Metastatic Liver Carcinoma in the Adrenal Gland (tissue), 2 donors: ENCODE measurements around a stretch of chr12.

- PRO-cap, 2 experiments: no peak in any of the 2 experiments
Observed at GRCh38 chr12:115917135-115917514, 360.4 kb downstream of the MED13L start.

DNA sequence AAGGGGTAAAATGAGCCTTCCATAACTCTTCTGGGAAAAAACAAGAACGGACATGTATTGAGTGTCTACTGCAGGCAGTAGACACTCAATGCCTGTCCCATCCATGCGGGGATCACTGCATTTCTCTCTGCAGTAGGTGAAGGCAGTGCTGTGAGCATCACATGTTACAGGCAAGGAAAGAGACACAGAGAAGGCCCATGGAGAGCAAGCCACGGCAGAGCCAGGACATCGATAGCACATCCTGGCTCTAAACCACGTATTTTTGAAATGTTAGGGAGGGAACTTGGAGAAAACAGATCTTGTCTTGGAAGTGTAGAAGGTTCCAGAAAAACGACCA lies 328.4 kb downstream of the MED13L start:
- PRO-cap, 2 experiments: no peak in any of the 2 experiments

GRCh38 chr12:116064711-116065175 lies 212.8 kb downstream of the MED13L start:
- PRO-cap, 2 experiments: no peak in any of the 2 experiments

DNA sequence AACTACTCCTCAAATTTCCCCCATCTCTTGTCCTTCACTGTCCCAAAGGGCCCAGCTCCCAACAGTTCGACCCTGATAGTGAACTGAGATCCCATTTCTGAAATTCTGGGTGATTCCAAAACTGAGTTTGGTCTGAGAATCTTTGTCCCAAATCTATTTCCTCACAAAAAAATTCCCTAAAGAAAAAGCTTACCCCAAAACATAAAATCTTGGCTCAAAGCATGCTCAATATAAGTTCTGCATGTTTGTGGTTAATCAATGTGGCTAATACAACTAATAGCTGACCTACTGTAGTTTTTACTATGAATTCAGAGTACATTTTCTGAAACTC lies 133.2 kb downstream of the MED13L start:
- PRO-cap, 2 experiments: no peak in any of the 2 experiments

DNA sequence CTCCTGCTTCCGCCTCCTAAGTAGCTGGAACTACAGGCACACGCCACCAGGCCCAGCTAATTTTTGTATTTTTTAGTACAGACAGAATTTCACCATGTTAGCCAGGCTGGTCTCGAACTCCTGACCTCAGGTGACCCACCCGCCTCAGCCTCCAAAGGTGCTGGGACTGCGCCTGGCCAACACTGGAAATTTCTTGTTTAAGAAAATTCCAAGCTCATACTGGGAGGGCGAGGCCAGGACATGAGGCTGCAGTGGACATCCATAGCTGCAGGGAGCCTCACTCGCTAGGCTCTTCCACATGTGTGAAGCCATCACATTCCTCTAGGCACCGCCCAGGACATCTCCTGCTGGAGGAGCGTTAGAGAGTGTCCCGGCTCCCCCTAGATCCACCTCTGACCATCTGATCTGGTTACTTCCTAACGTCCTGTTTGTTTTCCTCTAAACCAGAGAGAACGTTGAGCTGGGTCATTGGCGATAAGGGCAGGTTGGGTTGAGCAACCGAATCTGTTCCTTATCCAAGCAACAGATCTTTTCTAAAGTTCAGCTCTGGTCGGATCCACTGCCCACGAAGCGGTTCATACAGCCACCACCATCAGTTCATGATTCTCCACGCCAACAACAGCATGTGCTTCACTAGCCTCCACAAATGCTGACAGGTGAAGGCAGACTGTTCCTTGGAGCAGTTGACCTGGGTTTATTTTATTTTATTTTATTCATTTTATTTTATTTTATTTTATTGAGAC lies 108.2 kb upstream of the MED13L start:
- PRO-cap, 2 experiments: peak in 2 of 2 experiments; most common plus-strand start position 468 of the sequence (in 1); most common minus-strand start position 394 of the sequence (in 2)

- PRO-cap, 2 experiments: no peak in any of the 2 experiments
Observed at GRCh38 chr12:116620281-116620776, 61.1 kb downstream of the MAP1LC3B2 start.

GRCh38 chr12:116658224-116659122 lies 79.4 kb downstream of the SPRING1 start:
- PRO-cap, 2 experiments: no peak in any of the 2 experiments

DNA sequence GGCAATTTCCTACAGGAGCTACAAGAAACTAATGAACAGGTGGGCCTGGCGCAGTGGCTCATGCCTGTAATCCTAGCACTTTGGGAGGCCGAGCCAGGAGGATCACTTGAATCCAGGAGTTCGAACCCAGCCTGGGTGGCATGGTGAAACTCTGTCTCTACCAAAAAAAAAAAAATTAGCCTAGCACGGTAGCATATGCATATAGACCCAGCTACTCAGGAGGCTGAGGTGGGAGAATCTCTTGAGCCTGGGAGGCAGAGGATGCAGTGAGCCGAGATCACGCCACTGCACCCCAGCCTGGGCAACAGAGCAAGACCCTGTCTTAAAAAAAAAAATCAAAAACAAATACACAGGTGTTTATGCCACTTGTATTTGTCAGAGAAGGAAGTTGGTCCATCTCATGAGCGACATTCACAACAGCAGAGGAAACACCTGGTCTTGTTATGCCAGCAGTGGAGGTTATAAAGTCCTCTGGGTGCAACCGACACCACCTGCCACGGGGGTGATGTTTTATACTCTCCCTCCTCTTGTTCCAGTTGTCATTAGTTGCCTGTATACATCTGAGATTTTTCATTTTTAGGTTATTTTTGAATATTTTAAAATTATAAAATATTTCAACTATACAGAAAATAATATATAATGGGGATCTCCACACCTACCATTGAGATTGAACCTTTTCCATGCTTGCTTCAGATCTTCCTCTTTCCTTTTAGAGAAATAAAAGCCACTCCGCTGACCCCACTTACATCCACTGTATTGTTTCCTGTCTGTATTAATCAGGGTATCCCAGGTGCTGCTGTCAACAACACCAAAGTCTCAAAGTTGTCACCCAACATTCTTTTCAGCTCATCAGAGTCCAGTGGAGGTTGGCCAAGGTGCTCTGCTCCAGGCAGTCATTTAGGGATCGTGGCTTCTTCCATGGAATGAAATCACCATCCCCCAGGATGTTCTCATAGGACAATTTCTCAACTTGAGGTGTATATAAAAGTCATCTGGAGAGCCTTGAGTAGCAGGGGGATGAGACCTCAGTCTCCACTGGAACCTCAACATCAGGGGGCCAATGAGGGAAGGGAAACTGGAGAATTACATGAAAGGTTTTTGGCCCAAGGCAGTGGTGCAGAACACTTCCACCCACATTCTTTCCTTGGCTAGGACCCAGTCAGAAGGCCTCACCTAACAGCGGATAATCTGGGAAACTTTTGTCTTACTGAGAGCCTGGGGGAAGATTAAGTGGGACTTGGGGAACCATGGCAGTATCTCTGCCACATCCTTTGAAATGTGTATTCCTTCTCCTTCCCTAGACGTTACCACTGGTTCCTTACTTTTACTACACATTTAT lies 65.1 kb downstream of the RNFT2 start:
- PRO-cap, 2 experiments: no peak in any of the 2 experiments

DNA sequence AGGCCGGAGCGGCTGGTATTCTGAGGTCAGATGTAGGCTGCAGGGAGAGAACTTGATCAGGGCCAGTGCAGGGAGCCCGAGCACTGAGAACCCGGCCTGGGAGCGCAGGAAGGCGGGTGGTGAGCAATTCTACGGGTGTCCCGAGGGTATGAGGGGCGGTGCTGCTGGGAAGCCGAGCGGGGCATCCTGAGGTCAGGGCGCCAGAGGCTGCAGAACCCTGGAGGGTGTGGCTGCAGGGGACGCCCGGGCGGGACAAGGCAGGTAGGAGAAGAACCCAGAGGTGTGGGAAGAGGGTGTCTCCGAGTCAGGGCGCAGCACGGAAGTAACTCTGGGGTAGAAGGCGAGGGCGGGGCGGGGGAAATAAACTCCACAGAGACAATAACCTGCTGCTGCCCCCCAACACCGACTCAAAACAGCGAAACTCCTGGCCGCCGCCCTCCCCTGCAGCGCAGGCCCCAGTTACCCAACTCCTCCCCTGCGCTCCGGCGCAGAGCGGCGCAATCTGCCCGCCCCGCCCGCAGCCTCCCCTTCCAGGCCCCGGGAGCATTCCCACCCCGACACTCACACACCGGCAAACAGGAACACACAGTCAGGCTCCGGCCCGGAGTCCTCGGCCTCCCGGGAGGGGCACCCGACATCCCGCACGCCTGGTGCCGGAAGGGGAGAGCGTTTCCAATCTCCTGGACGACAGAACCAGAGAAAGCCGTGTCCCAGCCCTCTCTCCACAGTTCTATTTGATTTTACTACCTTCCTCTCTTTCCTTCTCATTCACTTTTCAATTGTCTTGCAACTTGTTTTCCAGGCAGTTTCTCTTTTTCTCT lies 2.5 kb downstream of the HRK start:
- PRO-cap, 2 experiments: no peak in any of the 2 experiments

GRCh38 chr12:117042152-117042717 lies 57.0 kb downstream of the TESC start:
- PRO-cap, 2 experiments: no peak in any of the 2 experiments

DNA sequence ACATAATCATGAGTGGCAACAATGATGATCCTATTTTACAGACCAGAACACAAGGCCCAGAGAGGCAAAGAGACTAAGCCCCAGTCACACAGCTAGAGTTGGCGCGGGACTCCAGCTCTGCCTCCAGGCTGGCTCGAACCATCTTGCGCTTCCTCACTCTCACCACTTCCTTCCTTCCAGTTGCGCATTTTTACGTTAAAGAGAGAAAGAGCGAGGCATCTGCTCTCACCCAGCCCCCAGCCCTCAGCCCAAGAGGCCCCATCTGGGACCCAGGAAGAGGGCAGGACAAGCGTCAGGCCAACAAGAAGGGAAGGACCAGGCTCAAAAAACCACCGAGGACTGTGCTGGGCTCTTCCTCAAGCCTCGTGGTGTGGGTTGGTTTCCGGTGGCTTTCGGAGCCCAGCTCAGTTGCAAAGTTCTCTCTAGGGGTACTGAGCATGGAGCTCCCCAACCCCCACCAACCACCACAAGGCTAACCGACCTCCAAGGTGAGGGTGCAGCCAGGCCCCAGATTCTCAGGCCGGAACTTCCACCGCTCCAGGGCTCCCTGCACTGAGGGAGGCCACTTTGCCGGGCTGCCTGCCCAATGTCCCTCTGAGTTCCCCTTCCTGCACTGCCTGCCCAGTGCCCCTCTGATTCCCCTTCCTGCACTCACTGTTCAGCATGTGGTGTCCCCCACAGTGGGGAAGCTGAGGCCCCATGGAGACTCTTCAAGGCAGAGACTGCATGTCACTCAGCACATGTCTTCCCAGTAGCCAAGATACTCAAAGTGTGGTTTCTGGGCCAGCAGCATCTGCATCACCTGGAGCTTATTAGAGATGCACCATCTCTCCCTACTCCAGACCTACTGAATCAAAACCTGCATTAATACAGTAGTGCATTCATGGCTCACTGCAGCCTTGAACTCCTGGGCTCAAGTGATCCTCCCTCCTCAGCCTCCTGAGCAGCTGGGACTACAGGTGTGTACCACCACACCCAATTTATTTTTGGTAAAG lies 35.8 kb downstream of the TESC start:
- PRO-cap, 2 experiments: no peak in any of the 2 experiments

DNA sequence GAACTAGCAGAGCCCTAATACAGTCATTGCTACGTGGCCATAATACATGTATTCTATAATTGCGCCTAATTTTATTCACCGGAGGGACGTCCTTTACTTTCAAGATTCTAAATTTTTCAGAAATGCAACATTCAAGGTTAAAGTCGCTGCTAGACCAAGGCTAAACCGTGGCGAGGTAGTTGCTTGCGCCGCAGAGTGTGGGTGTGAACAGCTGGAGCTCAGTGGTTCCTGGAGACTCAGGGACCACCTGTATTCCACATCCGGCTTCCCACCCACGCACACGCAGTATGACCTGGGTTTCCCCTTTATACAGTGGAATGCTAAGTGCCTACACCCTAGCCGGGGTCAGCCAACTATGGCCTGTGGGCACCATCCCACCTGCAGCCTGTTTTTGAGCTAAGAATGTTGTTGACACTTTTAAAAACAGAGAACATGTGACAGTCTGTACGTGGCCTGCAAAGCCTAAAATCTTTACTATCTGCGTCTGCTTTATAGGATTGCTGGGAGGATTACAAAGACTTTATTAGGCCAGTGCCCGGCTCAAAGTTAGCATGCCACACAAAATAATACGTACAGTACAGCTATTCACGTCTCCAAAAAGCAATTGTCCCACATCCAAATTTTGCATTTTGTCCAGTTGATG lies 42.9 kb upstream of the TESC start:
- PRO-cap, 2 experiments: no peak in any of the 2 experiments

- PRO-cap, 2 experiments: no peak in any of the 2 experiments
Observed at GRCh38 chr12:117789506-117790003, 179.2 kb downstream of the KSR2 start.

DNA sequence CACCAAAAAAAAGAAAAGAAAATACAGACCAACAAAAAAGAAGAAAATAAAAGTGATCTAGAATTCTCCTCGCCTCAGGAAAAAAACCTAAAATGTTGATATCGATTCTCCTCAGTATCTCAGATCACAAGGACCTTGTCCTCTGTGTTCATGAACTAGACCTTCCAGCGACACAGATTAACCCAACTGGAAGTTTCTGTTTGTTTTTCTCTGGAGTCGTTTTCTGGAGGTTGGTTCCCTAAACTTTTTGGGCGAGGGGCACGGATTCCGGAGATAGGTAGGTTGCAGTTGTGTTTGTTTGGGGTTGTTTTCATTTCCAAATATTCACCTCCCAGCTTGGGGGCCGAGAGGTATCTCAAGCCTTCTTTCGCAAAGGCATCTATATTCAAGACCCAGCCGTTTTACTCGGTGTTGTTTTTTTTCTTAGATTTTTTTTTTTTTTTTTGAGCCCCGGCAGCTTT lies 513 bp upstream of the RFC5 start:
- PRO-cap, 2 experiments: peak in 2 of 2 experiments; most common plus-strand start position 213 of the sequence (in 1); most common minus-strand start position 150 of the sequence (in 2)

GRCh38 chr12:118183005-118183564 lies 47.2 kb downstream of the PEBP1 start:
- PRO-cap, 2 experiments: no peak in any of the 2 experiments

DNA sequence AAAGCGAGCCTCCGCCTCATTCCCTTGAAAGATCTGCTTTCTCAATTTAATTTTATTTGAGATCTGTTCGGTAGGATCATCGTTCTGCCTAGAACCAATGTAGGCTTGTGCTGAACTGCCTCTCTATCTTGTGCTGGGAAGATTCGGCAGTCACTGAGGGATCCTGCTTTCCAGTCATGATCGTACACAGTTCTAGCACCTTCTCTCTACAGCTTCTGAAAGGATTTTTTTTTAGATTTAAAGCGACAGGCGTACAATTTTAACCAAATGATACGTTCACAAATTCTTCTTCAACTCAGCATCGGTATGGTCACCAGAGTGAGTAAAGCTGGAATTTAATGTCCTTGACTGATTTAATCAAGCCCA lies 54.4 kb downstream of the PEBP1 start:
- PRO-cap, 2 experiments: no peak in any of the 2 experiments

DNA sequence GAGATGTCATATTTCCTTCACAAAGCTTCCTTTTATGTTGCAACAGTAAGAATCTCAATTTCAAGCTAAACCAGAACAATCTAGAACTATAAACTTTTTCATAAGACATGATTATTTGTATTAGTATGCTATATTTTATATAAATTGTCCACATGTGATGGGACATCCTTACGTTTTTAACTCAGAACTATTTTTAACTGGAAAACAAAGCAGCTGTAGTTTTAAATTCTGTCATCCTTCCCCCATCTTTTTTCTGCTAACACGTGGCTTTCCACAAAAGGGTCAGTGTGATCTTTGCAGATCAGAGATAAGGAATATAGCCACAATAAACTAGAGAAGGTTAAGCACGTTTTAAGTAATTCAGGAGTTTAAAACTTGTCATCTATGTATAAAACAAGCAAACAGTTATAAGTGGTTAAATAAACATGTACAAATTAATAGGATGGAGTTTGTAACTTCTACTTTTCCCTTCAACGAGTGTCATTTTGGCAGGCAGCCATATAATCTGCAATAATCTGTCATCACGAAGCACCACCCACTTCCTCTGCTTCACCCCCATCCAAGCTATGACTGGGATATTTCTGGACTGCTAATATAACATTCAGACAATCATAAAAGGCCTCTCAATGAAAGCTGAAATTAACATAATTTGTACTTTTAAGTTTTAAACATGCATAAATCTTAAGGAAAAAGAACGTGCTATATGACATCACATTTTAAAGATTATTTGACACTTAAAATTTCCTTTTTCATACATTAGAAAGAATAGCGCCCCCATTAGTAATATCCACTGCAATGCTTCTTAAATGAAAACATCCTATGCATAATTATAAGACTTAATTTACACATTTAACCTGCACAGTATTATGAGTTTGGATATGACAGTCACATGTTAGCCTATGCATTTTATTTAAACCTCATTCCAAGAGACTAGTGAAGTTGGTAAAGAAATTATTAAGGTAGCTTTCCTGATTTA lies 15.3 kb downstream of the TAOK3 start:
- PRO-cap, 2 experiments: no peak in any of the 2 experiments

DNA sequence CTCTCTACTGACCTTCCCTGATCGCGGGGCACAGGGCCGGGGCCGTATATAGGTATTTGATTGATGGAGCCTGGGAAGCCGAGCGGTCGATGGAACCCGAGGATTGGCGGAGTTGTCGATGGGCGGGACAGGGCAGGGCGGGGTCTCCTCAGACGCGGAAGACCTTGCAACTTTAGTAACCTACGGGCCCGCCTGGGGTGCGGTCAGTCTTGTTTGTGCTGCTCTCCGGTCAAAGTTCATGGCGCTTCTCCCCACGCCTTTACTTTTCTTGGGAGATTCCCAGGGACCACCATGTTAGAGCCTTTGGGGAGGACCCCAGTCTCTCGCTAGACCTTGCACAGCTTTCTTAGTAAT lies 285 bp upstream of the TAOK3 start:
- PRO-cap, 2 experiments: peak in 2 of 2 experiments; most common plus-strand start position 175 of the sequence (in 2)

- PRO-cap, 2 experiments: no peak in any of the 2 experiments
Observed at GRCh38 chr12:118980113-118980951, 1.0 kb upstream of the SRRM4 start.

GRCh38 chr12:120011838-120012976 lies 23.2 kb downstream of the BICDL1 start:
- PRO-cap, 2 experiments: no peak in any of the 2 experiments